ENCODE measurements around a stretch of chr22.

- RRBS: no CpG with 5 or more reads among the region's 10 CpGs
Measured at GRCh38 chr22:46288948-46289413, 7.7 kb upstream of the GTSE1 start.

- RRBS: no CpG with 5 or more reads among the region's 18 CpGs
Measured at GRCh38 chr22:46297269-46297739, 634 bp downstream of the GTSE1 start.

- RRBS: no CpG with 5 or more reads among the region's 46 CpGs
Measured at GRCh38 chr22:46463861-46464588, 73.4 kb downstream of the CELSR1 start.

DNA sequence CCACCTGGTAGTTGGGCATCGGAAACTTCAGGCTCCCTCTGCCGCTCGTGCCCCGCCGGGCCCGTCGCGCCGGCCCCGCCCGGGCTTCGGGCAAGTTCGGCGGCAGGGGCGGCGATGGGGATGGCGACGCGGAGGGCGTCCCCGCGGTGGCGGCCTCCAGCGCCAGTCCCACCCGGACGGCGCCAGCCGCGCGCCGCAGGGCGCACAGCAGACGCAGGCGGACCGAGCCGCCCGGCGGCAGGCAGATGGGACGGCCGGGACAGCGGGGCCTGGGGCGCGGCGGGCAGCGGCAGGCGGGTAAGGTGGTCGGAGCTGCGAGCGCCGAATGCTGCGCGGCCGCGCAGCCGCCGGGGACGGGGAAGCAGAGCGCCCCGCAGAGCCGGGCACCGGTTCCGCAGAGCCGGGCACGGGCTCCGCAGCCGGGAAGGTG lies 991 bp downstream of the CELSR1 start:
- RRBS: 6% methylated on average over 42 of the region's 66 CpGs

- RRBS: 2% methylated on average over 26 of the region's 82 CpGs
Measured at GRCh38 chr22:46536844-46537304, 546 bp downstream of the CELSR1 start.

DNA sequence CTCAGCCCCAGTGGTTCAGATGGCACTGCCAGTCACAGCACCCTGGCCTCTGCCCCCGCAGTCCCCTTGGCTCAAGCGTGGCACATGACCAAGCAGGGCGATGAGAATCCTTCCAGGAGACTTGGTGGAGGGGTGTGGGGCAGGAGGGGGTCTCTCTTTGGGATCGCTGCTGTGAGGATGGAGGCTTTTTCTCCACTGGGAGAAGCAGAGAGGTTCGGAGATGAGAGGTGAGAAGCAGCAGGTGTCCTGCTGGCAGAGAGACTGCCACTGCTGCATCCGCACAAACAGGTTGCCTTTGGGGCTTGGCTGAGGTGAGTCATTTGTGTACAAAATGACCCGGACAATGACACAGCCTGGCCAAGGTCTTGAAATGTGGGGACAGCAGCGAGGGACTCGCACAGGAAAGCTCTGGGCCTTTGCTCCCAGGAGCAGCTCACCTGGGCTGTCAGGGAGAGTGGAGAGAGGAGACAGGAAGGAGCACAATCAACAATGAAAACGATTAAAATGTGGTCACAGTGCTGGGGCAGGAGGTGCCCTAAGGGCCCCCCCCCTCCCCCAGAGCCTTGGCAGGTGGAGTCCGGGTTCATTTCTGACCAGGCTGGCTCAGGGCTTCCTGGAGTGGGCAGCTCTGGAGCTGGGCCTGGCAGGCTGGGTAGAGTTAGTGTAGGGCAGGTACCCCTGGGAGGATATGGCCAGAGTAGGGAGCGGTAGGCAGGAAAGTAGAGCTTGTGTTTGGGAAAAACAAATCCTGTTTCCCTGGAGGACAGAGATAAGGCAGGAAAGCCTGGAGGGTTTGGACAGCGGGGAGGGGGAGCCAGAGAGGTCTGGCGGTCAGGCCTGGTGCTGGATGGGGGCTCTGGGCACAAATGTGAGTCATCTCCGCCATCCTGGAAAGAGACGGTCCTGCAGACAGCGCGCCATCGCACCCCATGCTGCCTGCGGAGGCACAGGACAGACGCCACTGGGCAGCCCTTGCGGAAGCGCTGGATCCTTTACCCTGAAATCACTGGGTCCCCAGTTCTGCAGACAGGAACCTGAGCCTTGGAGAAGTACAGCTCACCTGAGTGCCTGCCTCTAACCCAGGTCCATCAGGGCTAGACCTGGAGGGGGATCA lies 37.8 kb upstream of the CELSR1 start:
- RRBS: no CpG with 5 or more reads among the region's 23 CpGs

GRCh38 chr22:46576683-46577690 lies 39.6 kb upstream of the CELSR1 start:
- RRBS: 1% methylated on average over 54 of the region's 172 CpGs

DNA sequence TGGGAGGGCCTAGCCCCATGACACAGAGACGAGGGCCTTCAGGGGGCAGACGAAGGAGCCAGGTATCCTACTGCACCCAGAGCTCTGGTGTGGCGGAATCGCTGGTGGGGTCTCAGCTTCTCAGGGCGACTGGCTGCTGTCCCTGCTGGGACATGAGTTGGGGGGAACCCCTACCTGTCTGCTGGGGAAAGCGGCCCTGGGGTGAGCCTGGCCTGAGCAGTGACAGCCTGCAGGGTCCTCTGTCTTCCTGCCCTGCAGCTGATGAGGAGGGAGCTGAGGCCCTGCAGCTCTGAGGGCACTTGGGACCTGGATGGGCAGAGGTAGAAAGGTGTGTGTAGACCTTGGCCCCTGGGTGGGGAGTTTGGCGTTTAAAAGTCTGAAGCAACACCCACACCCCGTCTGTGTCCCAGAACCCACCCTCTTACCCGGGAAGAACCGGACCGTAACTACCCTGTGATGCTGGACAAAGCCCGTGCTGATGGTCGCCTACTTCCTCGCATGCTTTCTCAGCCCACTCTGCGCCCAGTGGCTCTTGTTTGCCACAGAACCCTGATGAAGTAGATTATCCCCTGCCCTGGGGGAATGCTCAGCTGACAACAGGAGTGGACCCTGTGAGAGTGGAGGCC lies 33.5 kb upstream of the GRAMD4 start:
- RRBS: no CpG with 5 or more reads among the region's 15 CpGs

DNA sequence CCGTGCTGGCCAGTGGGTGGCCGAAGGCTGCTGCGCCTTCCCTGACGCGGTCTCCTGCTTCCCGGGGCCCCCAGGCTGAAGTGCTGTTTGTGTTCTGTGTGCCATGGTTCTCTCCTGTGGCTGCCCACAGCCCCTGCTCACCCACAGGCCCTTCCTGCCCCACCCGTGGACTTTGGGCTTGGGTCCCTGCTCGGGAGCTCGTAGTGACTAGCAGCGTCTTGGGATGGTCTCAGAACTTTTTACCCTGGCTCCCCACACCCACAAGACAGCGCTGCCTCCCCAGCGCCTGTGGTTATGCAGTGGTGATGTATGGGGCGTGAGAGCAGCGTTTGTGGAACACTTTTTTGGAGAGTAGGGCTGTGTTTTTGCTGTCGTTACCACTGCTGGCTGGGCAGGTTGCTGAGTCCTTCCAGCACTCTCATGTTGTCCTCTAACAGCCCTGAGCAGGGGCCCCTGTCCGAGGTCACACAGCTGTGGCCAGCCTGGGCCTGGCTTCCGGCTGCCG lies 7.3 kb upstream of the GRAMD4 start:
- RRBS: 5% methylated on average over 2 of the region's 18 CpGs

GRCh38 chr22:46618687-46619183 lies 1.5 kb upstream of the GRAMD4 start:
- RRBS: 43% methylated on average over 2 of the region's 18 CpGs

DNA sequence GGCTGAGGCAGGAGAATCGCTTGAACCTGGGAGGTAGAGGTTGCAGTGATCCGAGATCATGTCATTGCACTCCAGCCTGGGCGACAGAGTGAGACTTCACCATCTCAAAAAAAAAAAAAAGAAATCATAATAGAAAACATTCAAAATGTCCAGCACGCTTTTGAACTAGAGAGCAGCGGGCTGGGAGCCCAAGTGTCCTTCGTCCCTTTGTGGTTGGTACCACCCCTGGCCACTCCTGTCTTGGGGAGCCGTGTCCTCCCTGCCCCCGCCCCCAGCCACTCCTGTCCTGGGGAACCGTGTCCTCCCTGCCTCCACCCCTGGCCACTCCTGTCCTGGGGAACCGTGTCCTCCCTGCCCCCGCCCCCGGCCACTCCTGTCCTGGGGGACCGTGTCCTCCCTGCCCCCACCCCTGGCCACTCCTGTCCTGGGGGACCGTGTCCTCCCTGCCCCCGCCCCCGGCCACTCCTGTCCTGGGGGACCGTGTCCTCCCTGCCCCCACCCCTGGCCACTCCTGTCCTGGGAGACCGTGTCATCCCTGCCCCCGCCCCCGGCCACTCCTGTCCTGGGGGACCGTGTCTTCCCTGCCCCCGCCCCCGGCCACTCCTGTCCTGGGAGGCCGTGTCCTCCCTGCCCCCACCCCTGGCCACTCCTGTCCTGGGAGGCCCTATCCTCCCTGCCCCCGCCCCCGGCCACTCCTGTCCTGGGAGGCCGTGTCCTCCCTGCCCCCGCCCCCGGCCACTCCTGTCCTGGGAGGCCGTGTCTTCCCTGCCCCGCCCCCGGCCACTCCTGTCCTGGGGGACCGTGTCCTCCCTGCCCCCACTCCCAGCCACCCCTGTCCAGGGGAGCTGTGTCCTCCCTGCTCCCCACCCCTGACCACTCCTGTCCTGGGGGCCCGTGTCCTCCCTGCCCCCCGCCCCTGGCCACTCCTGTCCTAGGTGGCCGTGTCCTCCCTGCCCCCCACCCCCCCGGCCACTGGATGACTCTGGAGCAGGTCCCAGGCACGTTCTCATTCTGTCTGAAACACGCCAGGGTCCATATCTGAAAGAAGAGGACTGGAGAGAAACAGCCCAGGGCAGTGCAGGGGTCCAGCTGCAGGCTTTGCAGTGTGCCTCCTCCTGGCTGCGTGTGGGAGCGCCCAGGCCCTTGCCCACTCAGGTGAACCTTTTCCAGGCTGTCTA lies 15.0 kb downstream of the GRAMD4 start:
- RRBS: no CpG with 5 or more reads among the region's 41 CpGs

DNA sequence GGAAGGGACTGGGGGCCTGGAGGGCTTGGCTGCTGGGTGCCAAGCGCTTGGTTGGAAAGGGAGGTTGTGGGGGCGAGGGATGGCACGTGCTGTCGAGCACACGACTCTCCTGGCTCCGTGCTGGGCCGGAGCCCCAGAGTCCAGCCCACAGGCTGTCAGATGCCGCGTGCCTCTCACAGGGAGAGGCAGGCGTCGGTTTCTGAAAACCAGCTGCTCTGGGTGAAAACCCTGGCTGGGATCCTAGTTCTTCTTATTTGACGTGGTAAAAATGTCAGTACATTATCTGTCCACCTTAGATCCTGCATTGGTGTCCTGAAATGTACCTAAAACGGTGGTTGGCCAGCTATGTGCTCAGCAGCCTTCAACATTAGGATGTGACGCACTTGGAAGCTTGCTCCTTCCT lies 29.1 kb downstream of the GRAMD4 start:
- RRBS: no CpG with 5 or more reads among the region's 14 CpGs

DNA sequence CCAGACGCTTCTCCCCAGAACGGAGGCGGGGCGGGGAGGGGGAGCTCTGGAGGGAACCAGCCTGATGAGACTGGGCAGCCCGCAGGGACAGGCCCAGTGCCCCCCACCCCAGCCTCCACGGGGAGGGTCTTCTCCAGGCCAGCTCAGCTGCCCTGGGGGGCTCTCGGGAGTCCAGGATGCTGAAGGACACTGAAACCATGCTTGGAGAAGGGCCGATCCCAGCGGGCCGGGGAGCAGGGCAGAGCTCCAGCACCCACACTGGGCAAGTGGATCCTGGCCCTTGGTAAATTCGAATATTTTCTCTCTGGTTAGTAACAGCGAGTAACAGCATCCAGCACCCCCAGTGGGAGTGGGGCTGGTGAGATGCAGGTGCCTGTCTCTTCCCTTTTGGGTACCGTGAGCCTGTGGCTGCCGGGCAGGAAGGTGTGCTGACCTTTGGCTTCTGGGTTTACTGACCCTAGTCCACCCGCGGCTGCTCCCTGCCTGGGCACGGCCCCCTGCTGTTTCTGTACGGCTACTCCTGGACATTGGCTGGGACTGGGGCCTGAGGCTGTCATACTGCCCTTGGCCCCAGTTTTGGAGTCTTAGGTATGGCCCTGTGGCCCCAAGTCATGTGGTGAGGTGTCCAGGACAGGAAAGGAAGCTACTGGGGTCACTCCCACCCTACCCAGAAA lies 35.9 kb downstream of the GRAMD4 start:
- RRBS: no CpG with 5 or more reads among the region's 18 CpGs

DNA sequence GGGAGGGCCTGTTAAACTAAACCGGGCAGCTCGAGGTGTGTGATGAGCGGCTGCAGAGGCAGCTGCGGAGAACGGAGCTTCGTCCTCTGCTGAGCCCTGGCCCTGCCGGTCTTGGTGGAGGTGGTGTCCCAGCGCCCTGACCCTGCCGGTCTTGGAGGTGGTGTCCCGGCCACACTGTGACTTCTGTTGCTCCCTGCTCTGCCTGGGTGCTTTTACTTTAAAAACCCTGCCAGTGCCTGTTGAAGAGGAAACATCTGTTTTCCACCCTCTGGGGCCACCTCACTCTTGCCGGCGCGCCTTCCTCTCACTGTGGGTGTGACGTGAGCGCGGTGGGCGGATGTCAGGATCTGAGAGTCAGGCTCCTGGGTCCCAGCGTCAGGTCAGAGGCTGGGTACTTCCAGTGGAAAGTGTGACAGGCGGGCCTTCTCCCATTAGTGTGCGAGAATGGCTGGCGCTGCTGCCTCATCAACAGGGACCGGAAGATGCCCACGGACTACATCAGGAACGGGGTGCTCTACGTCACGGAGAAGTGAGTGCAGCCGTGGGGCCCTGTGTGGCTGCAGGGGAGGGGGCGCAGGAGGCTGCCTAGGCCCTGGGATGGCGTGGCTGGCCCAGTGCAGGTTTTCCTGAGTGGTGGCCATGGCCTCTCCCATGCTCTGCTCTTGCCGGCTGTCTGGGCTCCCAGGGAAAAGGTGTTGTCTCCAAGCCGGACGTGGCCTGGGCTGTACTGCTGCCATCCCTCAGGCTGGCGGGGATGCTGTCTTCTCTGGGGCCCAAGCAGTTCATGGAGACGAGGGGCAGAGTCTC lies 54.2 kb downstream of the GRAMD4 start:
- RRBS: 74% methylated on average over 7 of the region's 34 CpGs

- RRBS: 91% methylated on average over 6 of the region's 52 CpGs
Measured at GRCh38 chr22:46678527-46679557, 58.7 kb downstream of the GRAMD4 start.

GRCh38 chr22:46707435-46708160 lies 30.5 kb downstream of the CERK start:
- RRBS: 94% methylated on average over 11 of the region's 31 CpGs

GRCh38 chr22:46710624-46711587 lies 27.1 kb downstream of the CERK start:
- RRBS: no CpG with 5 or more reads among the region's 23 CpGs

- RRBS: 30% methylated on average over 2 of the region's 12 CpGs
Measured at GRCh38 chr22:46734353-46734836, 3.7 kb downstream of the CERK start.

GRCh38 chr22:46741354-46741936 lies 3.4 kb upstream of the CERK start:
- RRBS: no CpG with 5 or more reads among the region's 12 CpGs

DNA sequence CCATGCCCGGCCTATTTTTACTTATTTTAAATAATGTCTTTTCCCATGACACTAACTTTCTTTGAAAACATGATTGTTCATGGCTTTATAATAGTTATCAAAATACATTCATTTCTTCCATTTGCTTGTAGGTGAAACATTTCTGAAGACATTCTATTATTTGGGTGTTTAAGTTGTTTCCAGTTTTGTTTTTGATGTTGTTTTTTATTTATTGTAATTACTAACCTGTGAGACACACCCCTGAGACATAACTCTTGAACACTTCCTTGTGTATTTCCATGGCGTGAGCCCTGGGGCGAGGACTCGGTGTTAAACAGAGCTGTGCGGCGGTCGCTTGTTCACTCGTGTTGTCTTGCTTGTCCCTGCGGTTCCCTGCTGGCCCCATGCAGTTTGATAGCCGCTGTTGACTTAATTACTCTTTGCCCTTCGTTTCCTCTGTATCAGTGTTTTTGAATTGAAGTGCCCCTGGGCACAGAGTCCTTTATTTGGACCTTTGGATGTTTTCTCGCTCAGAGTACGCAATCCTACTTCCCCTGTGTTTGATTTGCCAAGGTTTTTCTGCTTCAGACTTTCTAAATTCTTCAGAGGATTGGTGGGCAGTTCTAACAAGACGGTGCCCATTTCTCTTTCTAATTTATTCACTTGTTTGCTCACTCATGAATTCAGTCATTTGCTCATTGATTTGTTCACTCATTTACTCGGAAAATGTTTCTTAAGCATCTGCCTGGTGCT lies 52.7 kb downstream of the TBC1D22A start:
- RRBS: no CpG with 5 or more reads among the region's 15 CpGs

All from choroid plexus epithelial cell (primary cell).